NALM6 (cell line): Measurements from ENCODE around the genes MBD3L5, MBD3L3 and TEX45.

DNA sequence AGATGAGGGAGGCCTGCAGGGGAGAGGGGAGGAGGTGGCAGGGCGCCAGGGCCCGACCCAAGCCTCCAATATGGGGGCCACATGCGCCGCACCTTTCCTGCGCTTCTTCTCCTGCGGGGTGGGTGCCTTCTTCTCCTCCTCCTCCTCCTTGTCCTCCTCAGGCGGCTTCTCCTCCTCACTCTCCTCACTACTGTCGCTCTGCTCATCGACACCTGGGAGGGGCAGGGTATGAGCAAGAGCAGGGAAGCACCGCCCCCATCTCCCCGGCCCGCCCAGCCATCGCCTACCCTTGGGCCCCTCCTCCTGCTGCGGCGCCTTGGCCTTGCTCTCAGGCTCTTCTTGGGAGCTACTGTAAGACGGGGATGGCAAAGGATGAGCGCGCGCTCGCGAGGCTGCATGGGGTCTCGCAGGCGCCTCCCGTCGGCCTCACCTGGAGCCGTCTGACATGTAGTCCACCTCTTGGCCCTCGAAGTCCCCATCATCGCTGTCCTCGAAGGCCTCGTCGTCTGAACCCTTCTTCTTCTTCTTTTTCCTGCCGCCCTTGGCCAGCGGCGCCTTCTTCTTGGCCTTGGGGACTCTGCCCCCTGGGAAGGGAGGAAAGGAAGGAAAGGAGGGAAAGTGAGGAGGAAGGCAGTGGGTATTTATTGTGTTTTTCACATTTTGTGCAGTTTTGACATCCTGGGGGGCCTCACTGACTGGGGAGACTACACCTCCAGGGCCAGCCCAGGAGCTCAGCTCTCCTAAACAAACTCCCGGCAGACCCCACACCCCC, 5.7 kb upstream of the PSPN start:
- PRO-cap = no peak

DNA sequence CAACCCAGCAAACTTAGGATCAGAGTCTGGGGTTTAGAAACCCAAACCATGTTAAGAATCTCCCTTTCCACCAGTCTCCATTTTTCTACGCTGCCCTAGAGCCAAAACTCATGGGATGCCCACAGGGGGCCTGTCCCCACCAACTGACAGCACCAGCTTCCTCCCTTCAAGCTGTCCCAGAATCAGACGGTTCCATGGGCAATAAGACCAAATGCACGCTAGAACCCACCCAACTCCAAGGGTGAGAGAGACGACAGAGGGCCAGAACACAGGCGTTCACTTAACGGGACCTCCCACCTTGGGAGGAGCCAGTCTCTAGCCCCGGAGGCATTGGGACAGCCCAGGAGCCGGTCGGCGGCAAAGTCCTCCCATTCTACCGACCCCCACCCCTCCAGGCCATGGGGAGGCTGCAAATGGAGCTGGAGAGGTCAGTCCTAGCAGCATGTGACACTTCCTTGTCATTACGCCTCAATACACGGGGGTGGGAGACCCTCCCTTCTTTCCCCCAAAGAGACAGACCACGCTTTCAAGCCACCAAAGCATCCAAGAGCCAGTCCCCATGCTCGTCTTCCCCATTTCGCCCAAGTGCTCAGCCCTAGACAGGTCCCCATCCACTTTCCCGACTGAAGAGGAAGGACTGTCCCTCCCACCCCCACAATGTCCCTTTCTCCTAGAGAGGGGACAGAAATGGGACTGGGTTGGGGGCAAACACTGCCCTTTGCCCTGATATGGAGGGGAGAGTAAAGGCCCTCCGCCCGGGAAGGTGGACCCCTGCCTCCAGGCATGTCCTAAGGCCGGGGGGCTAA, 1.0 kb downstream of the KHSRP start:
- PRO-cap = no peak

- PRO-cap = unidirectional peak, minus-strand start at chr19:6604091
Observed at GRCh38 chr19:6603860-6604437, 13.0 kb upstream of the CD70 start.

GRCh38 chr19:6685731-6685936, 15.7 kb upstream of the TNFSF14 start:
- PRO-cap = no peak

- PRO-cap = no peak
Observed at GRCh38 chr19:6690379-6690891, 20.5 kb upstream of the TNFSF14 start.

DNA sequence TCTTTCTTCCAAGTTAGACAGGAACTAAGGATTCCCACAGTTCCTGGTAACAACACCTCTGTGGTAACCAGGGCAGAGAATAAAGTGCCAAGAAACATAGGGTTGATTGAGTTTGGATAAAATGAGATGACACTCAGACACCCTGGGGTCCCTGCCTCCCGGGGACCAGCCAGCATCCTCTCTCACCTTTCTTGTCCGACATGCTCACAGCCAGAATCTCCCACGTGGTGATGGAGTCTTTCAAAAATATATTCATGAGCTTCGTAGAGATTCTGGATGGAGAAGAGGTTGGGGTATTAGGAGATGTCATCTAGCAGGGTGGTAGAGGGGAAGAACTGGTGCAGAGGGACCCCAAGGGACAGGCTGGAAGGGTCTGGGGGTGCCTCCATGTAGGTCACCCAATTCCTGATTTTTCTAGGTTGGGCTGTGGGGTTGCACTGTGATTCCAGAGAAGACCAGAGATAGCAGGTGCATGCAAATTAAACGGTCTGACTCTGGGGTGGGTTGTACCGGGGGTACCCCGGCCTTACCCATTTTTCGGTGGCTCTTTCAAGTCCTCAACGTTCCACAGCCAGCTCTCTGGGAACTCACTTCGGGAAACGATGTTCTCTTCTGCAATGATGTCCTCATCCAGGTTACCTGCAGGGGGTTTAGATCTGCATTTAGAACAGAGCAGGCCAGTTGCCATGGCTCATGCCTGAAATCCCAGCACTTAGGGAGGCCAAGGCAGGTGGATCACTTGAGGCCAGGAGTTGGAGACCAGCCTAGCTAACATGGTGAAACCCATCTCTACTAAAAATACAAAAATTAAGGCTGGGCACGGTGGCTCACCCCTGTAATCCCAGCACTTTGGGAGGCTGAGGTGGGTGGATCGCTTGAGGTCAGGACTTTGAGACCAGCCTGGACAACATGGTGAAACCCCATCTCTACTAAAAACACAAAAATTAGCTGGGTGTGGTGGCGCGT, 18.2 kb downstream of the C3 start:
- PRO-cap = no peak

- PRO-cap = no peak
Observed at GRCh38 chr19:6737722-6738245, 404 bp upstream of the GPR108 start.

- PRO-cap = unidirectional peak, minus-strand start at chr19:6806626
Observed at GRCh38 chr19:6806330-6806894, 33.9 kb downstream of the VAV1 start.

GRCh38 chr19:7030178-7030876, at the start of gene MBD3L5:
MBD3L5 (plus strand) TSS chr19:7030578.
- PRO-cap = no peak

GRCh38 chr19:7058465-7059120, at the start of gene MBD3L3:
MBD3L3 (minus strand) TSS chr19:7058676.
- PRO-cap = no peak

DNA sequence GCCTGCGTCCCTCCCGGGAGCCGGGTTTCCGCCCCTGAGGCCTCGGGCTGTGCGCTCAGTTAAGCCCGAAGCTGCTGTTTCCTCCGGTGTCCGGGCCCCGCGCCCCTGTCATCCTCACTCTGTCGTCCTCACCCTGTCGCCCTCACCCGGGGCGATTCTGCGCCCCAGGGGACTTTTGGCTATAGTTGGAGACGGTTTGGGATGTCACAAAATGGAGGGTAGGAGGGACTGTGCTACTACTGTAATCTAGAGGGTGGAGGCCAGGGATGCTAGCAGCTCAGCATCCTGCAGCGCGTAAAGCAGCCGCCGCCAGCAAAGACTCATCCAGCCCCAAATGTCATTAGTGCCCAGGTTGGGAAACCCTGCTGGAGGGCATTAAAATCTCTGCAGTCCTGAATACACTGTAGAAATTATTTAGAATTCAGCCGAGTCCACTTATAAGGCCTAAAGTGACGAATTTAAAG, 338 bp downstream of the ZNF557 start:
- PRO-cap = bidirectional peak, plus-strand start at position 236 of the sequence, minus-strand start at position 159 of the sequence; unidirectional peak, minus-strand start at position 335 of the sequence

- PRO-cap = no peak
Observed at GRCh38 chr19:7141456-7142097, 72.1 kb downstream of the ZNF557 start.

- PRO-cap = no peak
Observed at GRCh38 chr19:7142762-7143411, 73.4 kb downstream of the ZNF557 start.

DNA sequence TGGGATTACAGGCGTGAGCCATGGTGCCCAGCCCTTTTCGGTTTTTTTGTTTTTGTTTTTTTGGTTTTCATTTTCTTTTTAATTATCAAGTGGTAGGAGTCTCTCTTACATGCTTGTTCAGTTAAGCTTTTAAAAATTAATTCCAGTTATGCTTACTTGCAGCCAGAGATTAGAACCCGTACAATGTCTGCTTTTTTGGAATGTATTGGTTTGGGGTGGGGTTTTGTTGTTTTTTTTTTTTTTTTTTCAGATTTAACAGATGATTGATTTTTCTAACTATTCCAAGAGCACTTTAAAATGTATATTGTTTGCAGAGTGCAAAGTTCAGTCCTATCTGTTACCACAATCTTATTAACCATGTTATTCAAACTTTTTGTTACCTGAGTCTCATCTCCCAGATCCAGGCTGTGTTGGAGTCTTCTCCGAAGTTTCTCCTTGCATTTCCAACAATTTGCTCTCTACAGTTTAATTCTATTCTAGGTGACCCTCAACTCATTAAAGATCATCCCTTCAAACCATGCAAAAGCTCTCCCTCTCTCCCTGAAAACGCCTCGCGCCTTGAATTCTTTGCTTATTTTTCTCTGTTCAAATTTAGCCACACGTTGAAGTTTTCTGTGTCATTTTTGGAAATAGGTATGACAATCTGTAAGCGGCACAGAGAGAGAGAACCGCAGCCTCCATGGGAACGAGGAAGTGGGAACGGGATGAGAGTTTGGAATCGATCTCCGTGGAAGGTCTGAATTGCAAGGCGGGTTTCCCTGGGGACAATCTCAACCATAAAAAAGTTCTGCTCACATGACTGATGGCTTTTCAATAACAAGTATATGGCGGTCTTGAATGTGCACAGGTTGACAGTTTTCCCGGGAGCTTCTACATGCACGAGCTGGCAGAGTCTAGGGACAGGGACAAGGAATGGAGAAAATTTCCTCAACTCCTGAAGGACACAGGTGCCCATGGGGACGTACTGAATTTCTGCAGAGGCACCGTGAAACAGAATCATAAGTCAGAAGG, 91.1 kb downstream of the INSR start:
- PRO-cap = no peak

- PRO-cap = no peak
Observed at GRCh38 chr19:7250972-7251460, 43.2 kb downstream of the INSR start.

GRCh38 chr19:7258894-7259725, 35.1 kb downstream of the INSR start:
- PRO-cap = no peak

- PRO-cap = no peak
Observed at GRCh38 chr19:7357129-7357595, 8.4 kb downstream of the ARHGEF18 start.

- PRO-cap = no peak
Observed at GRCh38 chr19:7428560-7429340, 60.1 kb downstream of the PEX11G start.

- PRO-cap = no peak
Observed at GRCh38 chr19:7497352-7497719, at the start of gene TEX45. TEX45 (plus strand) TSS chr19:7497548.

GRCh38 chr19:7506855-7507113, 9.1 kb upstream of the ZNF358 start:
- PRO-cap = no peak